Occipital lobe (tissue), 2 donors: ENCODE measurements around a stretch of chr2.

DNA sequence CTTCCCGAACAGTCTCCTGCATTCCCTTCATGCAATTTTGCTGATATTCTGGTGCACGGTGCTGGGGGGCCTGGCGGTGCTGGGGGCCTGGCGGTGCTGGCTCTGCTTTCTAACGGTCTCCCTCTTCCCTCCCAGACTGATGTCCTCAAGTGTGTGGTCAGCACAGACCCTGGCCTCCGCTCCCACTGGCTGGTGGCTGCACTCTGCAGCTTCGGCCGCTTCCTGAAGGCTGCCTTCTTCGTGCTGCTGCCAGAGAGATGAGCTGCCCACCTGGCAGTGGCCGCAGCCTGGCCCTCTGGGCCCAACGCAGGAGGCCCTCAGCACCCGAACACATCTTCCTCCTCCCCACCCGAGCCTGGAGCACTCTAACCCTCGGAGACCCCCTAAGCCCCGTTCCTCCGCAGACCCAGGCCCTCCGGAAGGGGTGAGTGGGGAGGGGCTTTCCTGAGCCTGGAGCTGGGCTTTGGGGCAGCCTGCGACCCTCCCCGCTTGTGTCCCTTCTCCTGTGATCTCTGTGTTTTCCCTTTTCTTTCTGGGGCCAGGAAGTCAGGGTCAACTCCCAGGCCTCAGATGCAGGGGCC lies 13.7 kb downstream of the BOK start:
- RAMPAGE, long total RNA: no peak

DNA sequence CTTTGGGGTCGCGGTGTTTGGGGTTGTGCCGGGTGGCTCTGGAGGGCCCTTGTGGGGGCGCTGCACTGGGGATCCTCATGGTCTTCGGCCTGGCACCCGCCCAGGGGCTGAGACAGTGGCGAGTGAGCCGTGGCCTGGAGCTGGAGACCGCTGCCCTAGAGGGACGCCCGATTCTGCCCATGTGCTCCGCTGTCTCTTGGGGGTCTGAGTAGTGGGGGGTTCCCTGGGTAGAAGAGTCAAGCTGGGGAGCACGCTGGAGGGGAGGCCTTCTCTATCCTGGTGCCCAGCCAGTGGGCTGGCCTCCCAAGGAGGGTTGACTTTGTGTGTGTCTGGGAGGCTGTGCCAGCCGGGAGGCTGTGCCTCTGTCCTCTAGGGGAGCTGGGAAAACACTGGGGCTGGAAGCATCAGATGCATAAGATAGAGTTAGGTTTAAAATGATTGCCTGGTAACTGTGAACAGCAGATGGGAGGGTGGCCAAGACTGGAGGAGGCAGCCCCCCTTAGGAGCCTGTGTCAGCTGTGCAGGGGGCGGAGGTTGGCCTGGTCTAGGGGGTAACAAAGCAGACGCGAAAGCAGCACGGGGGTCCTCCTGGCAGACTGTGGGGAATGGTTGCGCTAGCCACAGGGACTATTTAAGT lies 1.2 kb downstream of the ING5 start:
- RAMPAGE, long total RNA: no peak

- RAMPAGE, long total RNA: no peak
Observed at GRCh38 chr2:241801818-241802376, 7.1 kb upstream of the NEU4 start.

DNA sequence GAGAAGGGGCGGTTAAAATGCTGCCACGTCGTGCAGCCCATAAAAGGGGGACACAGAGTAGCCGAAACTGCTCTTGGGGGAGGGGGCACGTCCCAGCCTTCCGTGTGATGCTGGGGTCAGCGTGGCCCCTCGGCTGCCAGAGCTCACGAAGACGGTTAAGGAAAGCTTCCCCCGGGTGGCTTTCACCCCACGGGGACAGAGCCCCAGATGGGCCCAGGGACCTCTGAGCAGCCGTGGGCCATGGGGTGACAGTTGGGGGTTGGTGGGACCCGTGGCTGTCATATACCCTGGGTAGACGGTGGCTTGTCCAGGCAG lies 342 bp downstream of the NEU4 start:
- RAMPAGE, long total RNA: no peak

GRCh38 chr2:241813578-241814135 lies 4.7 kb downstream of the NEU4 start:
- RAMPAGE, long total RNA: no peak

DNA sequence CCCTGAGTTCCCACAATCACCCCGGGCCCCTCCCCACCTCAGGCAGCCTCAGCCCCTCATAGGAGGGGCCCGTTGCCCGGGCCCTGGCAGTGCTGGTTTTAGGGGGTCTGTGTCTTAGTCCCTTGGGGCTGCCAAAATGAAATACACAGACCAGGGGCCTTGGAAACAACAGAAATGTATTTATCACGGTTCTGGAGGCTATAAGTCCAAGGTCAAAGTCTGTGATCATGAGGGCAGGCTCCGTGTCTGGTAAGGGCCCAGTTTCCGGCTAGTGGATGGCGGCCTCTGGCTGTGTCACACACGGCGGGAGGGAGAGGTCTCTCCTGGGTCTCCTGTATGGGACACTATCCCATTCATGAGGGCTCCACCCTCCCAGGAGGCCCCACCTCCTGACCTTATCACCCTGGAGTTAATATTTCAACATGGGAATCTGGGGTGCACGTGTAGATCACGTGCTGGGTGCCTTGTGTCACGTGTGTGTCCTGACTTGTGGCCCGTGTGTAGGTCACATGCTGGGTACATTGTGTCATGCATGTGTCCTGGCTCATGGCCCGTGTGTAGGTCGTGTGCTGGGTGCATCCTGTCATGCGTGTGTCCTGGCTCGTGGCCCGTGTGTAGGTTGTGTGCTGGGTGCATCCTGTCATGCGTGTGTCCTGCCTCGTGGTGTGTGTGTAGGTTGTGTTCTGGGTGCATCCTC lies 9.9 kb downstream of the NEU4 start:
- RAMPAGE, long total RNA: no peak

- RAMPAGE, long total RNA: no peak
Observed at GRCh38 chr2:241842630-241843528, 15.8 kb downstream of the PDCD1 start.

GRCh38 chr2:241926466-241926923 lies 26.2 kb upstream of the FAM240C start:
- RAMPAGE, long total RNA: no peak

DNA sequence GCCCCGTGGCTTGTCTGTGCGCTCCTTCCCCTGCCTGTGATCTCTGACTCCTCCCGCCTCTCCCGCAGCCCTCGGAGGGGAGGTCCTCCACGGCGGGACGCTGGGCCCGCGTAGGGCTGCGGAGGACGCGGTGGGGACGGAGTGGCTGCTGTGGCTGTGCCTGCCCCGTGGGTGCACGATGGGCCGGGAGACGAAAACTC lies 36.4 kb upstream of the FAM240C start:
- RAMPAGE, long total RNA: no peak

DNA sequence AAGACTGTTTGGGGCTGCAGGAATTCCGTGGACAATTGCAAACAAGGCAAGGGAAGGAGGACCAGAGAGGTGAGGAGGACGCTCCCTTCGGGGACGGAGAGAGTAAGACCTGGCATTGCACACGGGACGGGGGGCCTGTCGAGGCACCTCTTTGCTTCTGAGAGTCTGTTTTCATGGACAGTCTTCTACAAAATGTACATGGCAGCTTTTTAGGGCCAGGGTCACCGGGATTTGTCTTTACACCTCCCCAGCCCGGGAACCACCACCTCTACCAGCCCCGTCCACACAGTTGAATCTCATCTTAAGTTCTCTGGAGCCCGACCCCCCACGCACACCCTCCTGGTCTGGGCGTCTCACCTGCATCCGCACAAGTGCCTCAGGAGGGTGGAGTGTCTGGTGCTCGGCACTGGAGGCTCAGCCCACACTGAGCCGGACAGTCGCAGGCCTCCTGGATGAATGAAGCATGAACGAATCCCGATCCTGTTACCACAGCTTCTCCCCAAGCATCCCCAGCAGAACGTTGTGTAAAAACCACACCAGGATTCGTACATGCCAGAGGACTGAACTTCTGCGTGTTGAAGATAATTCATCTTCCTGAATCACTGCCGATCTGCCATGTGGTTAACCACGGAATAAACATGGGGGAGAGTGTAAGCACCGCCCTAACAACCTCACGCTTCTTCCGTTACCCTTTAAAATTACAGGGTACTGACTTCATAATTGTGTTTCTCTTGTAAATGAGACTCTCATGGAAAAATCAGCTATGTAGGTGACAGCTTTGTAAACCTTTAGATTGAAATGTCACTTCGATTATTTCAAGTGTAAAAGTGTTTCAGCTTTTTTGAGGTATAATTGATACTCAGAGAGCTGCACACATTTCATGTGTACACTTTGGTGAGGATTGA lies 131.3 kb upstream of the FAM240C start:
- RAMPAGE, long total RNA: no peak

GRCh38 chr2:242084657-242084900 lies 184.3 kb upstream of the FAM240C start:
- RAMPAGE, long total RNA: no peak

DNA sequence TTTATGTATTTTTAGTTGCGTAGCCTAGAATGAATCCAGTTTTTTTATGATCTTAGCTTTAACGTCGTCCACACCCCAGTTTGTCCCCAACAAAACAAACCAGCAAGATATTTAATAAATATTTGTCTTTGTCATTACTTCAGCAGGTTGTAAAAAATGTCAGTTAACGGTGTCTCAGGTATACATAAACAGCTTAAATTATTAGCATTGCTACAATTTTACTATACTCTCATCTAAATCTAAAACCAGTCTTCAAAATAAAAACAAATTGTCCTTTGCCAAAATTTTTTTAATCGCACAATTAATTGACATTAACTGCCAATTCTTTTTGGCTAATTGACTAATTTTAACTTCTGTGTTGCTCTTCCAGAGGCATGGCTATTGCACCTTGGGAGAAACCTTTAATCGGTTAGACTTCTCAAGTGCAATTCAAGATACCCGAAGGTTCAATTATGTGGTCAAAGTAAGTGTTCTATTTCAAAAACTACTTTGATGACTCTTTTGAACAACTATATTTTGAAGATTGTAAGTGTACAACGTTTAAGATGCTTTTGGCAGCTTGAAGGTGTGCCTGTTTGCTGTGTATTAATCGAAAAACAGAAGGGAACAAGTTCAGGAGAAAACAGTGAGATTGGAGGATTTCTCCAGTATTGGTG lies 218.5 kb upstream of the FAM240C start:
- RAMPAGE, long total RNA: no peak